Measurements from ENCODE around the gene ARHGAP29.

- RRBS: no CpG with 5 or more reads among the region's 1 CpG
These were observed 37.8 kb upstream of the GCLM start for GRCh38 chr1:93946951-93947439.

- RRBS: no CpG with 5 or more reads among the region's 13 CpGs
These were observed 72.4 kb downstream of the ABCA4 start for GRCh38 chr1:94048204-94049226.

DNA sequence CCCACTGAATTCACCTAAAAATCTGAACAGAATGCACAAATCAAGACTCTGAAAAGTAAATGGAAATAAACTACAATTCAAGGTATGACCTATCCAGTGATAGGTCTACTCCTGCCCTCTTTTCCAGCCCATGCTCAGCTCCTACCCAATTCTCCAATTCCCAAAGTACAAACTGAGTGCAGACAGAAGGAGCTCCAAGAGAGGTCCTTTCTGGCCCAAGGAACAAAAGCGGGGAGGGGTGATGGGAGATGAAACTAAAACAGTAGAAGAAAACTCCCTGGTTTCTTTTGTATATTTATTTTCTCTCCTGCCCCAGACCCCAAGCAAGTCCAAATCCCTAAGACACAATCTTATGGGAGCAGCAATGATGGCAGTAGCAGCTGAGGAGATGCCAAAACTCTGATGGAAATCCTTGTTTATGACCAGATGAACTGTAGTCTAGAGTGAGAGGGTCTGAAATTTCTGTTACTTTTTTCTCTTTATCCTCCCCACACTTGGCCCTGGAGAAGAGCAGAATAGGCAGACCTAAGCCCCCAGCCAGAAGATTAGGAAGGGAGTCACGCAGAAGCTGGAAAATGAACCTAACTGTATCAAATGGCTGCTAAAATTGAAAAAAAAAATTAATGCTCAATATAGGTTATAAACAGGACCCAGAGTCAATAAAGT lies 45.0 kb downstream of the ARHGAP29 start:
- RRBS: no CpG with 5 or more reads among the region's 2 CpGs

DNA sequence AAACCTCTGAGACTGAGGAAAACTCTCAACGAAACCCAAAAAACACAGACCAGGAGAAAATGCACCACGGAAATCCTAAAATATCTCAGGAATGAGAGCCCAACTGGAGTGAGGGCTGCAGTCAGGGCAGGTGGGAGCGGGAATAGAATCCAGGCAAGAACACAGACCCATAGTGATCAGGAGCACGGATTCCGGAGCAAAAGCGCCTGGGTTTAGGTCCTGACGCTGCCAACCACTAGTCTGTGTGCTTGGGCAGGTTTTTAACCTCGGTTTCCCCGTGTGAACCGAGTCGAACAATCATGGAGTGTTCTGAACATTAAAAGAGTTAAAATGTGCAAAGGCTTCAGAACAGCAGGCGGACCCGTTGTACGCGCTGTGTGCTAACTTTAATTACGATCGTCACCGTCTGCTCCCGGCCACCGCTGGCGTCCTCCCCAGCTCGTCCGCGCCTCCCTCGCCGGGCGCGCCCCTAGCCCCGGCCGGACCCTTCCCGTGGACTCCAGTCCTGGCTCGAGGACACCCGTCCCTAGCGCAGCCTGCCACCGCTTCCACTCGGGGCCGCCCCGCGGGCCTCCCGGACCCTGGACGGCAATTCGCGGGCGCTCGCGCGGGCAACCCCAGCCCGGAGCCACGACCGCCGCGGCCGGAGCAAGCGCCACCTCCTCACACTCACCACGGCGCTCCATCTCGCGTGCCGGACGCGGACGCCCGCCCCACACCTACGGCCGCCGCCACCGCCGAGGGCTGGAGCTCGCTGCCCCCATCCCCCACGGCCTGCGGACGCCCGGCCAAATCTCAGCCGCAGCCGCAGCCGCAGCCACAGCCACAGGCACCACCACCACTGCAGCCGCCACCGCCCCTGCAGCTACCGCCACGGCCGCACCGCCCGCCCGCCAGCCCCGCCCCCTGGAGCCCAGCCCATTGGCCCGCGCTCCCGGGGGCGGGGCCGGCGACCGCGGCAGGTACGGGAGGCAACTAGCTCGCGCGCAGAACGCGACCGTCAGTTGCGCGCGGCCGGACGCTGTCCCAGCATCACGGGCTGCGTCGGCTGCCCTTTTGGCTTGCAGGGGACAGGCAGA lies at the start of gene ARHGAP29:
ARHGAP29 (minus strand) TSS at position 843 of the 1,079 bp plus-strand sequence.
- RRBS: 4% methylated on average over 44 of the region's 108 CpGs

GRCh38 chr1:94329988-94330570 lies 88.1 kb upstream of the ABCD3 start:
- RRBS: no CpG with 5 or more reads among the region's 3 CpGs

DNA sequence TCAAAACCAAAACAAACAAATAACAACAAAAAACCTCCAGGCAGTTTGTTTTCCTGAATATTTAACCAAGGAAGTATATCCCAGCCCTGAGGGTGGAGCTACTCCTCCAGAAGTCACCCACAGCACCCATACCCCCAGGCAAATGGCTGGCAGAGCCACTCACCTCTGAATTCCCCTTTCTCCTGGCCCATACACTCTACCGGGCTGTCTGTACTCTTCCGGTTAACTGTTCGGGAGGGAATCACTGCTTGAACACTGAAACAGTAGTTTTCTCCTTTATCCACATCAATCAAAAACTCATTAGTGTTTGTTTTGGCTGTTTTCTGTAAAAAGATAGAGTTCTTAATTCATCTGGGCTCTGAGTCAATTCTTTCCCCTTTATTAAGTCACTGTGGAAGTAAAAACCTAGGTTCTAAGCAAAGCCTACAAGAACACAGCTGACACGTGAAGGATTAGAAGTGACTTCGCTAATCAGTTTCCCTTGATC lies 9.4 kb downstream of the F3 start:
- RRBS: no CpG with 5 or more reads among the region's 5 CpGs

DNA sequence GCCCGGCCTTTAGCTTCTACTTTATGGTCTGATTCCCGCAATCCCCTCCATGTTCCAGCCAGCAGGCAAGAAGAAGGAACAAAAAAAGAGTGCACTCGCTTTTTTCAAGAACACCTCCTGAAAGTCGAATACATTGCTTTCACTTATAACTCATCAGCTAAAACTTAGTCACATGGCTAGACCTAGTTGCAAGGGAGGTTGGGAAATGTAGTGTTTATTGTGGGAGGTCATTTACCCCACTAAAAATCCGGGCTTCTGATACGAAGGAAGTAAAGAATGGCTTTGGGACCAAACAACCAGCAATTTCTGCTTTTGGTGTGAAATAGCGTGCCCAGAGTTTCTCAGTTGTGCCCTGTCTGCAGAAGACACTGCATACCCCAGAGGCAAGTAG lies 57.5 kb upstream of the F3 start:
- RRBS: no CpG with 5 or more reads among the region's 7 CpGs

DNA sequence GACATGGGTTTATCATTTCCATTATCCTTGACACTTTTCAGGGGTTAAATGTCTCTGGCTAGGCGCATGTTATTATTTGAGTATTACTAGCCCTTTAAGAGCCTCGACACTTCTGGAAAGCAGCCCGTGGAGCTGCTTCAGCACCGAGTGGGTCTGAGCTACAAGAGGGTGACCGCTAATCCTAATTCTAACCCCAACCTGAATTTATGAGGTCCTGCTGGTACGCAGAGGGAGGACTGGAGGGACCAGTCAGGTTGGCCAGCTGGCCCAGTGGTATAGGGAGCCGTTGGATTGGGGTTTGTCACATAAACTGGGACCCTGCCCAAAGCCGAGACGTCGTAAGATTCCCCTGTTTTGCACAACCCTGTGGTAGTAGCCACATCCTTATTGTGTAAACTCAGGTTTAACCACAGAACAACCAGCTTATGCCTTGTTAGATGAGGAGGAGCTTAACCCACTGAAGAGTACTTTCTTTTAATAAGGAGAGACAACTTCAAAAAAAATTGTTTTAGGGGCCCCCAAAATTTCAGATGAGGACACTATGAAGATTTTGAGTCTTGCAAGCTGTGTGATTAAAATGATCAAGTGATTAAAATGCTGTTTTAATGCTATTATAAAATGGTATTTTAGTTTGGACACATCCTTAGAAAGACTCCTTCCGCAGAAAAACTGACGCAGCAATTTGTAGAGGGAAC lies 60.8 kb upstream of the F3 start:
- RRBS: no CpG with 5 or more reads among the region's 12 CpGs

- RRBS: no CpG with 5 or more reads among the region's 13 CpGs
These were observed 112.7 kb upstream of the SLC44A3 start for GRCh38 chr1:94707246-94707994.

GRCh38 chr1:94821632-94822308 lies 1.6 kb downstream of the SLC44A3 start:
- RRBS: no CpG with 5 or more reads among the region's 9 CpGs

GRCh38 chr1:94897461-94898099 lies 29.3 kb downstream of the CNN3 start:
- RRBS: no CpG with 5 or more reads among the region's 9 CpGs

DNA sequence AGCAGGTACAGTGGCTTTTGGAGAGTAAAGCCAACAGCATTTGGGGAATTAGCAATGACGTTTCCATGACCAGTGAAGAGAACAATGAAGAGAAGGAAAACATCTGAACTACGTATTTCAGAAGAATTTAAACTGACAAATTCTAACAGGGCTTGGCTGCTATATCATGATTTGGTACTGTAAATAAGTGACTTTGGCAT lies 26.3 kb downstream of the CNN3 start:
- RRBS: no CpG with 5 or more reads among the region's 2 CpGs

DNA sequence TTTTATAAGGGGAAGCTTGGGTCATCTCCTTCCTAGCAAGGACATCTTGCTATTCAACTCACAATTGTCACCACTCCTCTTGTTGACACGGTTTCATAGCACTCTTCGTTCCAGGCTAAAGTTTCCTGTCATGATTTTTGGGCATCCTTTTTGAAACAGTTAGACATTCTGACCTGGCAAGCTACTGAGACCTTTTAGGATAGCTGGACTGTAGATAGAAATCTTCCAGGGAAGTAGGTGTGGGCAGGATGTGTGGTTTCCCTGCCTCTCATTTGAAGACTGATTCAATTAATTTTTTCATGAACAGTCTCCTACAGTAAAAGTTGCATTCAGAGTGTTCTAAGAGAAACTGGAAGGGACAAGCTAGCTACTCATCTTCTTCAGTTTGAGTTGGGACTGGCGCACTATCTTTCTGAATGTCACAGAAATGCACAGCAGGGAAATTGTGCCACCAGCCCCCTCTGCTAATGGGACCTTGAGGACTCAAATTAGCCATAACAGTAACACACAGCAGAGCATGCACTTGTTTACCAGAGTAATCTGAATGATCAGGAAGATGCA lies 53.3 kb upstream of the CNN3 start:
- RRBS: no CpG with 5 or more reads among the region's 3 CpGs

DNA sequence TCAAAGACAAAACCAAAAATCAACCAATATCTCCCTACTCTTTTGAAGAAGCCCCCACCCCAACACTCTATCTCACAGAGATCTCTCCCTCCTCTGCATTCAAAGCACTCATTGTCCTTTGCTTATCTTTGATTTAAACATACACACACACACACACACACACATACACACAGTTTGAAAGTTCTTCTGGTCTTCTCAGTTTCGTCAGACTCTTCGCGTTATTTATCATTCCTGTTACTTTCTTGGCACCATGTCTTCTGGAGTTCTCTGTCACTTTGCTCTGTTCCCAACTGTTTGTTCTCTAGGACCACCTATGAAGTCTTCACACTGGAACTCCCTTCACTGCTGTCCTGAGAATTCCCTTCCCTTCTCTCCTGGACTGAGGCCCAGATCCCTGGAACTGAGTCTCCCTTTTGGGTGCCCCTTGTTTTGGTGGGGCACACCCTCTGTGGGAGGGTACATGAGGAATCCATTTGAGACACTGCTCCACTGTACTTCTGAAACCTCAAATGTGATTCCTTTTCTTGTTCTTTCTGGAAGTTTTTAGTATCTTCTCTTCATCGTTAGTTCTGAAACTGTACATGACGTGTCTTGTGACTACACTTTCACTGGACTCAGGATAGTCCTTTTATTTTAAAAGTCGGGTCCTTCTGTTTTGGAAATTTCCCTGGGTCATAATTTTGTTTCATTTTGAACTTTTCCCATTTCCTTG lies 30.4 kb downstream of the ALG14 start:
- RRBS: no CpG with 5 or more reads among the region's 6 CpGs

GRCh38 chr1:96758919-96759825 lies 37.6 kb downstream of the PTBP2 start:
- RRBS: no CpG with 5 or more reads among the region's 3 CpGs

DNA sequence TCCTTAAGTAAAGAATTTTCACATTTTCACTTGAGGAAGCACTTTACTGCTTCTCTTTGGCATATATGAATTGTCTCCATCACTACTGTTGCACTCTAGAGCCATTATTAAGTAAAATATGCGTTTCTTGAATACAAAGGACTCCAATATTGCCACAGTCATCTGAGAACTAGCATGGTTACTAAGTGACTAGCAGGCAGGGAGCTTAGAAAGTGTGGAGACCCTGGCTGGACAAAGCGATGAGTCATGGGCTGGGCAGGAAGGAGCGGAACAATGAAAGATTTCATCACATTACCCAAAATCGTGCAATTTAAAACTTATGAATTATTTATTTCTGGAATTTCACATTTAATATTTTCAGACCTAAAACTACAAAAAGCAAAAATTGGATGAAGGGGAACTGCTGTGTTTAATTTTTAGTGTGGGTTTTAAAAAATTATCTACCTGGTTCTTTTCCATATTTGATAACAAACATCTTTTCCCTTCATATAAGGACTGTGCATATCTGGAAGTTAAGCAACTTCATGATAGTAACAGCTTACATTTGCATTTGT lies 13.9 kb downstream of the DPYD start:
- RRBS: no CpG with 5 or more reads among the region's 4 CpGs

DNA sequence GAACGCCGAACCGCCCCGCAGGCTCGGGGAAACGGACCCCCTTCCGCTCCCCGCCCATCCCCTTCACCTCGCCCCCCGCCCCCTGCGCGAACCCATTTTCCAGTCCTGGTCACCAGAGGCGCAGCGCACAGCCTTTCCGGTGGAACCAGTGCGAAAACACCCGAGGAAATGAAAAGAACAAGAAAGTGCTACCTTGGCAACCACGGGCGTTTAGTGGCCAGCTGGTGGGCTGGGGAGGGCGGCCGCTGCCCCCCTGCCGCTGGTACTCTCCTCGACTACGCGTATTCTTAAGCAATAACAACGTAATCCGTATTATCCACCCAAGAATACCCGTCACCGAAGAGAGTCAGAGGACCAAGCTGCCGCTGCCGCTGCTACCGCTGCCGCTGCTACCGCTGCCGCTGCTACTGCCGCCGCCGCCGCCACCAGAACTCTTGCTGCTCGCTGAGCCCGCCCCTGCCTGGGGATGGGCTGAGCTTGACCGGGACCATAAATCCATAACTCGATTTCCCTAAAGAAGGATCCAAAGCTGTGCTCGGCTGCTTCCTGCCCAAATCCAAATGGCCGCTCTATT lies 125.1 kb upstream of the DPYD start:
- RRBS: no CpG with 5 or more reads among the region's 45 CpGs

DNA sequence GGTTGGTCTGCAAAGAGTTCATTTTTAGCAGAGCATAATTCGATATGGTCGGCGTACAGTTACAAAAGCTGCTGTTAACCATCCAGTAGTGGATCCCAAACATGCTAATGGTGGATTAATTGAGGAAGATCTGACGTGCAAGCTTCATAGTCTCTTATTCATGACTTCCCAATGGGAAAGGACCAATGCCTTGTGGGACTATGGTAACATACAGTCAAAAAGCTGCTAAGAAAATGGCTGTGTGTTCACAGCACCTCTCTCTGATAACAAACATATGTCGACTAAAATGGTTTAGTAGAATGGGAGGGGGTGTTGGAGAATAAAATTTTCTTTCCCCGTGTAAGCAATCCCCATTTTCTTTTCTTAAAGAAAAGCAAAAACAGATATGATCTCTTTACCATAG lies 128.9 kb upstream of the DPYD start:
- RRBS: no CpG with 5 or more reads among the region's 6 CpGs

DNA sequence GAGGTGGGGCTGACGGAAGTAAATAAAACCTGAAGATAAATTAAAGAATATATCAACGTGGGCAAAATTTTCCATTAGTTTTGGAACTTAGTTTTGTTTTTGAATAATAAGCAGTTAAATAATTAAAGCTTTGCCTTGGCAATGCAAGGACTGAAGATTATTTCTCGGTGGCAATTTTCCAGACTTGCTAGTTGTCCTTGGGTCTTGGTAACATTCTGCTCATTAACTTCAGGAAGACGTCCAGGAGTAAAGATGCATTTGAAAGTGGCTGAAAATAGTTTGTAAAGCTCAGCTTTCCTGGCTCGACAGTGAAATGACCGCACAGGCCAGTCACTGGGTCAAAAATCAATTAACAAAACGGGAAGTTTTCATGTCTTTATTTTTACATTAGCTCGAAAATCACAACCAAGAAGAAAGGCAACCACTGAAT lies 676 bp upstream of the SNX7 start:
- RRBS: no CpG with 5 or more reads among the region's 8 CpGs